ENCODE results near the gene PALS1.

GRCh38 chr14:66496062-66497095, 10.2 kb downstream of the CCDC196 start:
- PRO-cap: no peak

- PRO-cap: bidirectional peak, plus-strand start at chr14:67241442, minus-strand start at chr14:67241113
Observed at GRCh38 chr14:67240904-67241626, at the start of gene PALS1. Gene PALS1 (plus strand): TSS chr14:67241435.

DNA sequence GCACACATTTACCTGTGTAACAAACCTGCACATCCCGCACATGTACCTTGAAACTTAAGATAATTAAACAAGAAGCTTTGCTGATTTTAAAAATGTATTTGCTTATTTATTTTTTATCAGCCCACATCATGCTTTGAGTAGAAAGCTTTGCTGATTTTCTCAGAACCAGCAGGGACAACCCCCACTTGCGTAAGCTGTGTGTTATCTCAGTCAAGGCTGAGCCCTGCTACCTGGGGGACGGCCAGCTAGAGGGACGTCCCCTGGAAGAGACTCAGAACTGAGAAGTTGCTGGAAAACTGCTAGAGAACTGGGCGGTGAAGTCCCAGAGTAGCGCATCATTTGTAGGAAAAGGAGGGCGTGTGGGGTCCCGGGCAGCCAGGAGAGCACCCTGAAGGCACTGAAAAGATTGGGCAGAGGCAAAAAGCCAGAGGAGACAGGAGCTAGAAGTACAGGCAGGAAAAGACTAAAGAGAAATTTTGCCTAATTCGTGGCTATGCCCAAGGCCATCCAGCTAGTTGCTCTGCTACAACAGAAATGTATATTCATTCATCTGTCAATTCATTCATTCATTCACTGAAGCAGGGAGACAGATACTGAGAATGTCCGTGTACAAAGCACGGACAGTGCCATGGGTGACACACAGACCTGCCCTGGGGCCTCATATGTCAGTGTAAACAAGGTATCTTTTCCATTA, 4.3 kb upstream of the PLEK2 start:
- PRO-cap: no peak

GRCh38 chr14:67856854-67857200, 37.2 kb downstream of the RAD51B start:
- PRO-cap: no peak

- PRO-cap: no peak
Observed at GRCh38 chr14:67887601-67888073, 68.1 kb downstream of the RAD51B start.

- PRO-cap: no peak
Observed at GRCh38 chr14:67962473-67962752, 142.8 kb downstream of the RAD51B start.

GRCh38 chr14:68085752-68086590, 266.4 kb downstream of the RAD51B start:
- PRO-cap: no peak

DNA sequence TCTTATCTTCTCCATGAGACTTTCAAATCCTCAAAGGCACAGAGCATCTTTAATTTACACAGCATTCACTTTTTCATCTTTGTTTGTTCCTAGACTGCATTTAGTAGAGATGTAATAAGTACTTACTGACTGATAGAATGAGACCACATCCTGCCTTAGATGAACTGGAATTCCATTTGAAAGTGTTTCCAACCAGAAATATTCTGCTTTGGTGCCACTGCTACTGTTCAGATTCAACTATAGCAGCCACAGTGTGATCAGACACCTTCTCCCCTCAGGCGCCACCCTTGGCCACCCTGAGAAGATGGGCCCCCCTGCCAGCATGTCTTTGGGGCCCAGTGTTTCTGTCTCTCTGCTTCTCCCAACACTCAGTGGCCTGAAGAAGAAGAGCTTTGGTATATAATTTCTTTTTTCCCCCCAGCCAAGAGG, 449.1 kb downstream of the RAD51B start:
- PRO-cap: no peak

DNA sequence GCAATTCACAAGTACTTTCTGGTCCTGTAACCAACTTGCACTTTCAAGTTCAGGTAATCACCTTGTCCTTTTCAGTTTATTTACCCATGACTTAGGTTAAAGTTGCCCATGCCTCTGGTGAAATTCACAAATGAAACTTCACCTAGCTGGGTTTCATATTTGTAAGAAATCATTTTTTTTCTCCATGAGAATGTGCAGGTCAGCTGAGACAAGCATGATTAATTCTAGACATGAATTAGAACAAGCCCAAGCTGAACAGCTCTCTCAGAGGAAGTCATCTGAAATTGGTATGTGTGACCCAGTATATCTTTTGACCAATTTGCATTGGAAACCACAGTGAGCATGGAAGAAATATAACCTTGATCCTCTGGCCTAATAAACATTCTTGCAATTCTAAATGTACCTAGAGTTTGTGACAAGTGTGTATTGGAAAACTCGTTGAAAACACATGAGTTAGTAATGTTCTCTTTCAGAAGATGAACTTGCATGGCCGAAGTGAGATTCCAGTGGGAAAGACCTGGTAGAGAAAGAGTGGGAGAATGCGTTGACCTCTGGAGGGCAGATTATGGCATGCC, 486.5 kb downstream of the ZFP36L1 start:
- PRO-cap: unidirectional peak, minus-strand start at position 280 of the sequence

- PRO-cap: no peak
Observed at GRCh38 chr14:68420224-68420654, 372.6 kb downstream of the ZFP36L1 start.

DNA sequence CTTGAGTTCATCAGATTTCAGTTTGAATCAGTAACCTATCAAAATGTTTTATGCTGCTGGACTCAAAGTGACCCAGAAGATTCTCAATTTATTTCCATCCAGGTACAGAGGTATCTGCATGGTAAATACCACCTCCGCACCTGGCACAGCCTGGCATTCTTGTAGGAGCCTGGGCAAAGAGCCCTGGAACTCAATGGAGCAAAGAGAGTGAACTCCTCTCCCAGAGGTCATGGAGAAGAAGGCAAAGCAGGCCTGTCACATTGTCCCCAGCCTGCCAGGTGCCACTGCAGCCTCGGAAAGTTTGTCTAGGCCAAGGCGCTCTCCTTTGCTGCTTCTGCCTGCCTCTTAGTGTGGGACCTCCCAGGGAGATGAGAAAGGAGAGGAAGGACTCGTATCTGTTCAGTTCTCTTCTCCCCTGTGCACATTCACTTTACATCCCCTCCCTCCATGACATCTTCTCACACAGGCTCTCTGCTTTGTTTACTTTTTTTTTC, 319.8 kb downstream of the ZFP36L1 start:
- PRO-cap: no peak

DNA sequence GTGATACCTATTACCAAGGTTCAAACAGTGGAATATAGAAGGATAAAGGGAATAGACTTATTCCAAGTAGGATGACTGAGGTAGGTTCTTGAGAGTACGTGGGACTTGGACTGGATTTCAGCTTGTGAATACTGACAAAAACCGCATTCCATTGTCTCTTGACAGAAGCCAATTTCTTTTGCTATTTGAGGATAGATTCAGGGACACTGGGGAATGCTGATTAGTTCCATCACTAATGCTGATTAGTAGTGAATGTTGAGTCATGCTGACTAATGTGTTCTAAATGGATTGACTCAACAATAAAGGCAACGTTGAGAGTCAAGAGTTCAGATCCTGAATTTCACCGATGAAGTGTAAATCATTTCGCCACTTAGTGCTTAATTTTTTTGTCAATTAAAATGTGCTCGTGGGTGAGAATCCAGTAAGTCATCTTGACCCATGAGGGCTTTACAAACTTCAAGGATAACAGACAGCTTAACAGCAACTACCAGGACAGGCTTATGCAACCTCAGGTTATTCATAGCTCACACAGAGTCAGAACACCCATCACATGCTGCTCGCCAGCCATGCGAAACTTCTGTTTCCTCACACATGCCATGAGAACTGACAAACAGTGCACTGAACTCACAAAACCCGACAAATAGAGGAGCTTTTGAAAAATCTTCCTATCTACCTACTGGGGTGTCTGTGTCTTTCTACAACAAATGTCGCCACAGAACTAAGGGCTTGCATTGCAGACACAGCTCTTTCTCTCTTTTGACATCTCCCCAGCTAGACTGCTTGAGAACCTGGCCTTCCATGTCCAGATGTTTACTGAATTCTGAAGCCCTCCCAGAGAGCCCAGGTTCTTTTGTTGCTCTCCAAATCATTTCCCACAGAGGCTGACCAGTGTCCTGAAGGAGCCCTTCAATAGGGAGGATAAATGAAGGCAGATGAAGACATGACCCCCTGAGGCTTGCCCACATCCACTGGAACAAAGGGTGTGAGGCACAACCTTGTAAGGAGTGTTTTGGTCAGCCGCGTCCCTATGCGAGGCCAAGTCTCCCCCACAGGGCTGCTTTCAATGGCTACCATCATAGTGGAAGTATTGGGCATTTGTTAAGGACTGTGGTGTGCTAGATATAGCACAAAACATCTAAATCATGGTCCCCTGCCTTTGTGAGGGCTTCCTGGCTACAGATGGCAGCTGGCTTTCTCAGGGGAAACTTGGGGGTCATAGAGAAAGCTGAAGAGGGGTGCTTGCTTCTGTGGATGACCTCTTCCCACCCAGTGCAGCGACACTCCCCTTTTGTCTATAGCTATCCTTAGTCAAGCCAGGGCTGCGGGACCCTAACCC, 316.3 kb downstream of the ZFP36L1 start:
- PRO-cap: no peak

GRCh38 chr14:68535208-68535876, 257.5 kb downstream of the ZFP36L1 start:
- PRO-cap: no peak

DNA sequence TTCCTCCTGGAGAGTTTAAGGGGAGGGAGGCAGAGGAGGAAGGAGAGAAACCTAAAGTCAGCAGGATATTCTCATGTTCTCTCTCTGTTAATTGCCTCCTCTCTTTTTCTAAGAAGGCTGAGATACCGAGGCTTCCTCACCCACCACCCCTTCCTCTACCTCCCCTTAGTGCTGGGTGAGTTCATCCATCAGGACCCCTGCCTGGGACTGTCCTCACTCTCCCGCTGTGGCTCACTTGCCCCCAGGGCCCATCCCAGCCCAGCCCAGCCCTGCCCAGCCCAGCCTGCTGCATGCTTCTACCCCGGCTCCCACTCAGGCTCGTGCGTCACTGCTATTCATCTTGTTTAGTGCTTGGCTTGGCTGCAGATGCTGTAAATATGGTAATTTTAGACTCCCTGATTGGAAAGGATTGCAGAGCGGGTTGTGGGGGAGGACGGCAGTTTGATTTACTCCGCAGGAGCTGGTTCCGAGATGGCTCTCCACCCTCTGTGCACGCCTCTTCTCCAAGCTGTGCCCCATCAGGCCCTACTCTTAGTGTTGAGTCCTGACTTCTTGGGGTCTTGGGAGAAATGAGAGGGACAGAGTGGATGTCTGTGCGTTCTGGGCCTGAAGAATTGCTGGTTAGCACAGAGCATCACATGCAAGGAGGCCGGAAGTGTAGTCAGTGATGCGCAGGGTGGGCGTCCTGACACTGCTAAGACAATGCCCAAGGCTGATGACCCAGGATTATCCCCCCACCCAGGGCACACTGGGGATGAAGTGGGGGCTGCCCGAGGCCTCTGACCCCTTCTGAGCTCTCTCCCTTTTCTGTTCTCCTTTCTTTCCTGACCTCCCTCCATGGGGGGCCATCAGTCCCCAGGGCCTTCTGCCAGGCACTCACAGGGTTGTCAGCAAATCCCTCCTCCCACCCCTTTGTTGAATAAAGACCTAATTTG, 244.6 kb downstream of the ZFP36L1 start:
- PRO-cap: bidirectional peak, plus-strand start at position 414 of the sequence, minus-strand start at position 209 of the sequence

DNA sequence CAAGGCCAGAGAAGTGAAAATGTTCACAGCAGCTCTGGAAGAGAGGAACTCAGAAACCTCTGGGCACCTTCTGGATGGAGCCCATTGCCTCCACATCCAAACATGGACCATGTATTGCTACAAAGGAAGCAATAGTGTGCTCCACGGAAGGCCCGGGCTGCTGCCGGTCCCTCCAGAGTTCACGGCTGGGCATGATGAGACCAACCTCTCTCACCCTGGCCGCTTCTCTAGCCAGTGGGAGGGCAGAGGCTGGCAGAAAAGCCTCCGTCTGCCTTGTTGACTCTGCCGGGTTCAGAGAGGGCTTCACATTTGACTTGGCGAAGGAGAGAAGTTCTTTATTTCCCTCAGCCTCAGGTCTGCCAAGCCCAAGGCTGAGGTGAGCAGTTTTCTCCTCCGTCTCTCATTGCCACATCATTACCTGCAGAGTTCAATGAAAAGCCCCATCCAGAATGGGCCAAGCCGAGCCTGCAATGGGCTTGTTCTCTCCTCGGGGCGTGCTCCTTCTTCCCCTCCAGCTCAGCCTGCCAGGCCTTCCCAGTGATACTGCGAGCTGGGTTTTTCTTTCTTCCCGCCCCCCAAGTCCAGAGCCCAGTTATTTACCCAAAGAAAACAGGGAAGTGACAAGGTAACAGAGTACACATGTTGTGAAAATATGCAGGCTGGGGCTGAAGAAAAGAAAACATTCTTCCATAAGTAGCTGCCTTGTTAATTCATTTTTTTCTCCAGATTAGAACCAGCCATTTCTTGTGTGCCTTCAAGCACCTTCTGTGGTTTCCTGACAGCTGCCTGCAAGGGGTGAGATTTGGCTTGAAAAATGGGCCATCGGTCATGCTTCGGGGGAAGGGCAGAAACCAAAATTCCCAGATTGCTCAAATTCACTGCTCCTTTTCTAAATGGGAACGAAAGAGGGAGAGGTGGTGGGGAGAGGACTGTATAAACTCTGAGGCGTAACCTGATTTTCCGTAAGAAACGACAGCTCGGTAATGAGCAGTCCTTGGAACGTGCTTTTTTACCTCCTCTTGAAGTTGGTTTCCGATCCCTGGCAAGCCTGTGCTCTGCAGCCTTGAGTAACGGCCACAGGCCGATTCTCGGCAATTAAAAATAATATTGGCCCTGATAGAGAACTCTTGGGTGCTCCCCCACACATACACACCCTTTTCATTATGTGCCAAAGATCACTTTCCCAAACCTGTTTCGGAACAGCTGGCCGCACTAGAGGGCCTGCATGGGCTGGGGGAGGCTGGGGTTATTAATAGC, 229.6 kb downstream of the ZFP36L1 start:
- PRO-cap: unidirectional peak, plus-strand start at position 899 of the sequence

DNA sequence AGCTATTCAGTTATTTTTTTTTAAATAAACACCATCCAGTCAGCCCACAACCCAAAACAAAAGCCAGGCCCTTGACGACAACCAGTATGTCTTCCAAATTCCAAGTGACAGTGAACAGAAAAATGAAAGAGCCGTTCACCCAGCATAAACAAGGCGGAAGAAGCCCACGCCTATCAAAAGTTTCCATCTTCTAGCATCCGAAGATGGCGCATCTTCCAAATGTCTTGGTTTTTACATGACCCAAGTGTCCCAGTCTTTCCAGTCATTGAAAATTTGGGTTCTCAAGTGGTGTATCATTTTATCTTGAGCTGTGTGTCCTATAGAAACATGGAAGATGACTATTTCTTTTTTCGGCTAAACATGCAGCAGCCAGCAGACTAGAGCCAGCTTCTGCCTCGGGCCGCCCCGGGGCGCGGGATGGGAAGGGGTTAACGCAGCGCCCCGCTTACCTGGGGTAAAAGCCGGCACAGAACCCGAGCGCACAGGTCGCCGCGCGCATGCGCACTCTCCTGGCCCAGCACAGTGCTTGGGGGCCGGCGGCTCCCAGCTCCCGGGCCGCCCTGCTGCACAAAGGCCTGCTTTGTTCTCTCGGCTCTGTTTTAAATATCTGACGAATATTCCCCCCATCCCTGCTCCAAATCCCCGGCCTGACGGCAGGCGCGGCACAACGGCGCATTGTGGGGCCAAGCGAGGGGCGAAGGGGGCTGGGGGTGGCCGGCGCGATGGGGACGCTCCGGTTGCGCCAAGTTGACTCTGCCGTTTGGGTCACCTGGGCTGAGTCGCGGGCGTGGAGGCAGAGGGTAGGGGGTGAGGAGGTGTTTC, 164.8 kb downstream of the ZFP36L1 start:
- PRO-cap: bidirectional peak, plus-strand start at position 522 of the sequence, minus-strand start at position 503 of the sequence

DNA sequence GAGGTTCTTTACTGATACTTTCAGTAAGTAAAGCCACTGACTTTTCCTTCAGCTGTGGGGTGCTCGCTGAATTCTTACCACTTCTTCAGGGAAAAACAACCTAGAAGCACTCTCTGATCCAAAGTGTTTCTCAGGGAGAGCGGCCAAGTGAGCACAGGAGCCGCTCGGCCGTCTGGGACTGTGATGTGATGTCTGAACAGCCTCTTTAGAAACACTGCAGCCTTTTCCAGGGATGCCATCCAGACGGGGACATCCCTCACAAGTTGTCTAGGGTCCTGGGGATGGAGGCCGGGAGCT, 160.7 kb downstream of the ZFP36L1 start:
- PRO-cap: no peak

DNA sequence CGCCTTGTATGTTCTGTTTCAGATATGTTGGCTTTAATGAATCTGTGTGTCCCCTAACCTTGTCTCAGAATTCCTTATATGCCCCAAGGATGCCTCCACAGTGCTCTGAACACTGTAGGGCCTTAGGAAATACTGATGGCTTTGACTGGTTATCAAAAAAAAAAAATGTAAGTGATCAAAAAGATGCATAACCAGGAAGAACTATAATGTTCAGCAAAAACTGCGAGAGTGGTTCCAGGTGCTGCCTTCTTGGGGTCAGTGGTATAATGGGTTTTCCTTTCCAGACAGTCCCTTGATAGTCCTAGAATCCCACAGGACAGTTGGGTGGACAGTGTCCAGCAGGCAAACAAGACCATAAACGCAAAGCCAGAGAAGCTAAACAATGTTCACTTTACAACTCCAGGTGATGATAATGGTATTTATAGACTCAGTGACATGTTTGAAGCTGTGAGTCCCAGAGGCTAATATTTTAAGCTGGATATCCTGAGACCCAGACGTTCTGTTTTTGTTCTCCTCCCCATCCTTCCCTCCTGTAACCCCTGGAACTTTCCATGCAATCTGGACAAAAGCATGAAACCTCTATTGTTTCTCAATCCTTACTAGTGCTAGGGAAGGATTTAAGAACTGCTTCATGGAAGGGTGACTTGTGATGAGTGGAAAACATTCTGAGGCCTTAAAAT, 121.1 kb downstream of the ZFP36L1 start:
- PRO-cap: no peak

DNA sequence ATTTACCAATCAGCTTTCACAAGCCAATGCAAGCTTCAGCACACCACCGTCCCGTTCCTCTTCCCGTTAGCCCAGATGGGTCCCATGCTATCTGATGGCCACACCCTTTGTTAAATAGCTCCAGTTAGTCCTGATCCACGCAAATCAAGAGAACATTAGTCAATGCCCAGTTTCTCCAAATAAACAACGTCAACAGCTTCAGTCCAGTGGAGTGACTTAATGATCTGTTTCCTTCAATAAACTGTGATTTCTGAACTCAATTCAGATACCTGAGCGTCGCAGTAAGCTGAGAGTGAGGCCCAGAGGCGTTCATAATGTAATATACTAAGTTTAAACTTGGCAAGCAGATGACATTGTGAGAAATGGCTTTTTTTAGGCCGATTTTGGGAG, 112.3 kb downstream of the ZFP36L1 start:
- PRO-cap: no peak

GRCh38 chr14:68733029-68733738, 59.7 kb downstream of the ZFP36L1 start:
- PRO-cap: no peak